Metastatic Liver Carcinoma in the Lung (tissue), 2 donors: ENCODE measurements around a stretch of chr9.

- PRO-cap, 2 experiments, result no peak in any of the 2 experiments
Measured at GRCh38 chr9:70170213-70170704, 88.5 kb upstream of the SMC5 start.

DNA sequence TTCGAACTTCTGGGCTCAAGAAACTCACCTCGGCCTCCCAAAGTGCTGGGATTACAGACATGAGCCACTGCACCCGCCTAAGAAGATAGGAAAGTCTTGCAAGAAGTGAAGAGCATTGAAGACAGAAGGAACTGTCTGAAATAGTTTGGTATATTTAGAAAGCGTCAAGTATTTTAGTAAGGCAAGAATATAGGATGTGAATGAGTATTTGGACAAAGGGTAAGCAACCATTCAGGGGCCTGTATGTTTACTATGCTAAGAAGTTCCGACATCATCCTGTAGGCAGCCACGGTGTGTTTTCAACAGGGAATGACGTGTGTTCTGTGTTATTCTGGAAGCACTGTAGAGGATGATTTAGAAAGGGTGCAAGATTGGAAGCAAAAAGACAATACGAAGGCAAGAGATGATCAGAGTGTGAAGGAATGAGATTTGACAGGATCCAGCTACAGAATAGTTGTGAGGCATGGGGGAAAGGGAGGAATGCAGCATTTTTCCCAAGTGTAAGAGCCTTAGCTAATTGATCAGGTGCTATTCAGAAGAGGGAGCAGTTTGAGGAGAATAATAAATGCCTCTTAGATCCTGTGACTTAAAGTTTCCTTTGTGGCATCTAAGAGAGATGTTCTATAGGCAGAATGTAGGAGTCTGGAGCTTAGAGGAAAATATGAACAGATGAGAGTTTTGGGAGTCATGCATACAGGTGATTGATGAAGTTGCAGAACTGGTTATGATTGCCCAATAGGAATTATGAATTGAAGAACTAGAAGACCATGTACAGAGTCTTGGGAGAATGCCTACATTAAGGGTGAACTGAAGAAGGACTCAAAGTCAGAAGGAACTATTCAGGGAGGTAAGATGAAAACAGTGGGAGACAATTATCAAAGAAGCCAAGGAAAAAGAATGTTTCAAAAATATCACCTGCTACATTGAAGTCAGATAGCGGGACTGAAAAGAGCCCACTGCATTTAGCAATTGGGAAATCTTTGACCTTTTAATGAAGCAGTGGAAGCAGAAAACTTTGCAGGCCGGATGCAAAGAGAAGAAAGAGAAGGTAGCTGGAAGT is 2.5 kb downstream of the SMC5 start:
- PRO-cap, 2 experiments, result no peak in any of the 2 experiments

DNA sequence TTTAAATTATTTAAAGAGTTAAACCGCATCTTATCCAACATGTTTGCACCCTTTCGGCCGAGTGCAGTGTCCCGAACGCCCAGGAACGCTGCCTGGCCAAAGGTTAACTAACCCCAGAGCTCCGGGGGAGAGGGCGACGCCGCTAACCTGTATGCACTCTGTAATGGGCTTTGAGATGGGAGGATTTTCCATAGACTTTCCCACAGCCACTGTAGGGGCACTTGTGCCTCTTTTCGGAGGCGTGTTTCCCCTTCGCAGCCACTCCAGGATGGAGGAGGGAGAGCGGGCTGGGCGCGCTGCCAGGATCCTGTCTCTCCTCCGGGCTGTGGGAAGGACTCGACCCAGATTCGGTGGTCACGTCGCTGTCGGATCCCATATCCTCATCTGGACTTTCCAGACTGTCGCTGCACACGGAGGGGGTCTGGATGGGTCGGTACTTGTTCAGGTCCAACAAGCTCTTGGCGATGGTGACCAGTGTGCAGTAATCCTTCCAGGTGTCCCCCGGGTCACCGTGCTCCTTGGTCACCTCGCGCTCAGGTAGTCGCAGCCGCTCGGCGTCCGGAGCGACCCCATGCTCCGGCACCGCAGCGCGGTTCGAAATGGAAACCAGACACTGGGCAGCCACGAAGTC is 1.6 kb downstream of the KLF9 start:
- PRO-cap, 2 experiments, result peak in 2 of 2 experiments; most common plus-strand start position 344 of the sequence (in 2); most common minus-strand start position 165 of the sequence (in 2)

- PRO-cap, 2 experiments, result no peak in any of the 2 experiments
Measured at GRCh38 chr9:70475216-70475702, 60.8 kb upstream of the KLF9 start.

GRCh38 chr9:71689867-71690336 is 78.4 kb downstream of the CEMIP2 start:
- PRO-cap, 2 experiments, result no peak in any of the 2 experiments

GRCh38 chr9:71760891-71761291 is 7.4 kb downstream of the CEMIP2 start:
- PRO-cap, 2 experiments, result peak in 1 of 2 experiments; most common plus-strand start chr9:71761060 (in 1); most common minus-strand start chr9:71761069 (in 1)

DNA sequence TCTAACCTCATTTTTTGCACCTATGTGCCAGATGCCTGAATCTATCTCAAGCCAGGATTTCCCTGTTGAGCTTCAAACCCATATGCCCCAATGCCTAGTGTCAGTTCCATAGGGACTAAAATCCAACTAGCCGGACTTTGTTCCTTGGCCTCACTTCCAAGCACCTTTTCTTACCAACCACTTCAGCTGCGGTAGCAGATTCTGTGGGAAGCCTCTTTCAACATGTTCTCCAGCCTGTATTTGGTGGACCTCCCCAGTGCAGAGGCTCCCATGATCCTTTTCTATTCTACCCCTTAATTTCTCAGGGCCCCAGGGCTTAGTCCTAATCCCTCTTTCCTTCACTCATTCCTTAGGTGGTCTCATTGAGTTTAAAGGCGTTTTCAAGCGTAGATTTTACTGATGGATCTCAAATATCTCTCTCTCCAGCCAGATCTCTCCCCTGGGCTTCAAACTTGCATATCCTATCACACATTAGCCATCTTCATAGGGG is 17.4 kb downstream of the C9orf57 start:
- PRO-cap, 2 experiments, result peak in 1 of 2 experiments; most common plus-strand start position 194 of the sequence (in 1)

GRCh38 chr9:72129633-72130257 is 19.5 kb upstream of the GDA start:
- PRO-cap, 2 experiments, result peak in 1 of 2 experiments; most common plus-strand start chr9:72130002 (in 1); most common minus-strand start chr9:72129749 (in 1)

GRCh38 chr9:72358824-72359802 is 5.9 kb downstream of the ZFAND5 start:
- PRO-cap, 2 experiments, result no peak in any of the 2 experiments

DNA sequence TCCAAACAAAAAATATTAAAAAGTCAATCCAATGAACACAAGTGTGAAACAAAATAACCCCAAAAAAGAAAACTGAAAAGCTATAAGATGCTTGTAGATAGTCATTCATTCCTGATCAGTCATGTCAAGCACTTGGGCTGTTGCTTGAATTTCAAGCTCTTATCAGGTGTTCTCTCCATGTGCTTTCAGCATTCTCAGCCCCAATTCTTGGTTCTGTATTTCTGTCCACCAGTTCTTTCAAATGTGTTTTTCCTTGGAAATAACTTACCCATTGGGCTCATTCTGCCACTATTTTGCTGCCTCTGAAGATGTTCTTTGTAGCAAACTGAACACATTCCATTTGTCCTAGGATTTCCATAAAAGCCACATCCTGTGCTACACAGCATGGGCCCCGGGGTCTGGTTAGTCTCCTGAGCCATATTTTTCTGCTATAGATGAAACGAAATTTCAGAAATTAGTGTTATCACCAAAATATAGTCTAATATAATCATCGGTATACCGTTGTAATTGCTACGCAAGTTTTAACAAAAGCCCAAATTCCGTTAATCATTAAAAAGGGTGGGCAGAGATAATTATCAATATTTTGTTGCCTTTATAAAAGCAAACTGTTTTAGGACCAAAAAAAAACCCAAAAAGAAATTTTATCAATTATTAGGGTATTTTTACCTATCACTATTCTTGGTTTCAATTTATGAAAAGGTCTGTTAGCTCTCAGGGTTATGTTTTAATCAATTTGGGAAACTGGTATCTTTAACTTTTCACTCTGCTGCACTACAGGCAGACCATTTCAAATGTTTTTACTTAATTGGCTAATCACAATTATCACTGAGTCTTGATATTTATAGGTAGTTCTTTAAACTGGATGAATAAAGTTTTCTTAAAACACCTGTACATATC is 4.4 kb downstream of the ZFAND5 start:
- PRO-cap, 2 experiments, result no peak in any of the 2 experiments

DNA sequence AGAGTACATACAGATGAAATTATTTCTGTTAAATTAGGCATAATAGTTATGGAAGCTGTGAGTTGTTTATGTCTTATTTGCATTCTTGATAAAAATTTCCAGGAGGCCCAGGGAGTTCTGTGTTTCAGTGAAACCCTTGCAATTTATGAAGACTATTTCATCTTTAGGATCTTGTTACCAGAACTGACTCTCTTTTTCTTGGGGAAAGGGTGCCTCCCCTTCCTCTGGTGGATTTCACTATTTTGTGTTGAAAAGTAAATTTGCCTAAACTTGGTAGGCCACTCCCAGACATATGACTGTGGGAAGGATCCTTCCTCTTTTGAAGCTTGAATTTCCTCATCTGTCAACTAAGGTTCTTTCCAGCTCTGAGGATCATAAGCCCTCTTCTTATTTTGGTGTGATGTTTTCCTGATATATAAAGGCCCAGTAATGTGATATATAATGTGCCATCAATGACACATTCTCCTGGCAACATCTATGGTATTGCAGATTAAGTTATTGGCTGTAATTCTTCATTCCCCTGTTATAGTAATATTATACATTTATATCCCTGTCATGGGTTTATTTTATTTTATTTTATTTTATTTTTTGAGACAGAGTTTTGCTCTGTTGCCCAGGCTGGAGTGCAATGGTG is 59.1 kb upstream of the ZFAND5 start:
- PRO-cap, 2 experiments, result no peak in any of the 2 experiments

DNA sequence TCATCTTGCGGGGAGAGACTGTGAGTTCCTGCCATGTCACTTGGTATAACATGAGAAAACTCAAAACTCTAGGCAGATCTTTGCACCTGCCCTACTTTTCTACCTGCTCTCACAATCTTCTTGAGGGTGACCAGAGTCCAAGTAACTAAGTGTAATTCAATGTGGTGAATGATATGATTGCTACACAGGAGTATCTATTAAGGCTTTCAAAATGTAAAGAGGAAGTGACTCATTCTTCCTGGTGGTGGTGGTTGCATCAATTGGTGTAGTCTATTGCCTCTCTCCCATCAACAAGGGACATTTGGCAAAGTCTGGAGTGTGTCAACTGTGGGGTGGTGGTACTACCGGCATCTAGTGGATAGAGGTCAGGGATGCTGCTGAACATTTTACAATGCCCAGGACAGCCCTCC is 65.3 kb downstream of the TMC1 start:
- PRO-cap, 2 experiments, result no peak in any of the 2 experiments

DNA sequence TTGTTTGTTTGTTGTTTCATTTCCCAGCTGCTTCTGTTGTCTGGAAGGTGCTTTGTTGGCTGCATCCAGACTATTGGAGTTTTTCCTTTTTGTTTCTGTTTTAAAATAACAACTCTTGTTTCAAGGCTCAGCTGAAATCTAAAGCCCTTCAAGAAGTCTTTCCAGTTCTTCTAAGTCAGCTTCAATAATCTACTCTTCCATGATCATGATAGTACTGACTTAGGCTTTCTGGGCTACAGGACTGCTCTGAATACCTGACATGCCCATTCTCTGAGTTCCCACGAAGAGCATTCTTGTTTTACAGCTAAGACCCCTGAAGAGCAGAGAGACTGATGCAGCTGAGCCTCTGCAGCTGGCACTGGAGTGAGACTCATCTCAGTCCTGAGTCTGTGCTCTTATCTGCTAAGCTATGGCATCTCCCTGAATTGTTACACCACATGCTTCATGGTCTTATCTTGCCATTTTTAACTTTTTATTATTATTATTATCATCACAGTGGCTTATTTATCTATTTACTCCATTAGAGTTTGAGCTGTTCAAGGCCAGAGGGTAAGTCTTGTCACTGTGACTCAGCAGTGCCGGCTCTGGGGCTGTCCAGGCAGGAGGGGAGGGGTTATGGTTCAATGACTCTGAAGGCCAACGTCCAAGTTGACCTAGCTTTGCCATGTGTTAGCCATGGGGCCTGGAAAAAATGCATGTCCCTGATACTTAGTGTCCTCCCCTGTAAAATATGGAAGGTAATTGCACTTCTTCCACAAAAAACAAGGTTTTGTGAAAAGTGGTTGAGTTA is 94.8 kb downstream of the ALDH1A1 start:
- PRO-cap, 2 experiments, result peak in 1 of 2 experiments; most common plus-strand start position 669 of the sequence (in 1); most common minus-strand start position 566 of the sequence (in 1)

- PRO-cap, 2 experiments, result no peak in any of the 2 experiments
Measured at GRCh38 chr9:72943638-72944096, 9.2 kb downstream of the ALDH1A1 start.

GRCh38 chr9:73010048-73010286 is 57.1 kb upstream of the ALDH1A1 start:
- PRO-cap, 2 experiments, result no peak in any of the 2 experiments

GRCh38 chr9:73083387-73084010 is 68.2 kb upstream of the ANXA1 start:
- PRO-cap, 2 experiments, result no peak in any of the 2 experiments

DNA sequence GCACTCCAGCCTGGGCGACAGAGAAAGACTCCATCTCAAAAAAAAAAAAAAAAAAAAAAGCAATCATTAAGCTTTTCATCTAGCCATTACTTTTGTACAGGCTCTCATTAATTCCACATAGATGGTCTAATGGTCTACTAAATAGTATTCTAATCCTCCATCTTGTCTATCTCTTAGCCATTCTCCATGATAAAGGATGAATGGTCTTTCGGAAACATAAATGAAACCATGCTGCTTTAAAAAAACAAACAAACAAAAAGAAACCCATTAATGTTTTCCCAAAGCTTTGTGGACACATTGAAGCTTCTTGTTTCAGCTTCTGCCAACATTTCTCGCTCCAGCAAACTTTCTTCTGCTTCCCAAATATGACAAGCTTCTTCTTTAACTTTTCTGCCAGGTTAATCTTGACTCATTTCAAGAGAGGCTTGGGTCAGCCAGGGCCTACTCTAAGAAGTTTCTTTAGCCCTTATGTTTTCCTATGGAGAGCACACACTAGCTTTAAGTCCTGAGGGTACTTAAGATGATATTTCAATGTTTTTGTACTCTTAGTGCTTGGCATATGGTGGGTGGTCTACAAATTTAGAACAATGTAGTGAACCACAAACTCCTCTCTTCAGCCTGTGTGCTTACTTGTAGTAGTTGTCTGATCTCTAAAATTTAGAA is 6.1 kb downstream of the ANXA1 start:
- PRO-cap, 2 experiments, result no peak in any of the 2 experiments

DNA sequence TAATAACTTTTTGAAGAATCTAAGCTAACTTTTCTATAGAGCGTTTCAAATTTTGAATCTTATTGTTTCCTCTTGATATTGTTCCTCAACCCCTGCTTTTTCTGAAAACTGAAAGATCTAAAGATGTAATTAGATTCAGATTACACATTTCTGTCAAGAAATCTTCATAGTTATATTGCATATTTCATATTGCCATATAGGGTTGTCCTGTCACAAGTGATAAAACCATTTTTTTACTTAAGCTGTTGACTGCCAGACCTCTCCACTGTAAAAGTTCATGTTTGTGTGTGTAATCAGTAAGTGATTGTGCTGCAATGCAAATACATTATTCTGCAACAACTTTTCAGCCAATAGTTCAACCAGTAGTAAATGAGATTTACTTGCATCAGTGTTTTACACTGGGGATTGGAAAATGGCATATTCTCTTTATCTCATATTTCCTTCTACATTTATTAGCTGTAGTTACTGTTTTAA is 604.0 kb upstream of the RORB start:
- PRO-cap, 2 experiments, result no peak in any of the 2 experiments

DNA sequence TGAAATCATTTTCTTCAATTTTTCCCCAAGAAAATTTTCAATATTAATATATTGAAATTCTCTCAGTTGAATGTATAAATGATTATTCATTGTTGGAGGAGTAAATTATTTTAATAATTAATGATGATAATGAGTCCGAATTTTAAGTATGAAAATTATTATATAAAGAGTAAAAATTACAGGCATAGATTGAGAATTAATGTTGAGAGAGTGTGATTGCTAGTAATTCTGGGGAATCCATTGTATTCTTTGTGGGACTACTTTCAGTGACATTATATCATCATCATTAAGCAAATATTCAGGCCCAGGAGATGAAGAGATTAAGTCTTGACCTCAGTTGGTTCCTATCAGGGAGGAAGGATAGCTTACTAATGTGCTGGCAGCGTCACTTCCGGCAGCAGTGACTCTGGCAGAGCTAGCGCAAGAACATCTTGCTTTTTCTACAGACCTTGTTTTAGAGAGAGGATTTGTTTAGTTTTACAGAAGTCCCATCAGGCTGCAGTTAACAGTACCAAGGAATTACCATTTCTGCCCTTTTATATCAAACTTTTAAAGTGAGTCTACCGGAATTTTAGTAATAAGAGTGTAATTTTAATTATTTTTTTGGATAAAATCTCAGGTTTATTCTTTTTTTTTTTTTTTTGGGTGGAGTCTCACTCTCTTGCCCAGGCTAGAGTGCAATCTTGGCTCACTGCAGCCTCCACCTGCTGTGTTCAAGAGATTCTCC is 20.2 kb downstream of the OSTF1 start:
- PRO-cap, 2 experiments, result no peak in any of the 2 experiments

DNA sequence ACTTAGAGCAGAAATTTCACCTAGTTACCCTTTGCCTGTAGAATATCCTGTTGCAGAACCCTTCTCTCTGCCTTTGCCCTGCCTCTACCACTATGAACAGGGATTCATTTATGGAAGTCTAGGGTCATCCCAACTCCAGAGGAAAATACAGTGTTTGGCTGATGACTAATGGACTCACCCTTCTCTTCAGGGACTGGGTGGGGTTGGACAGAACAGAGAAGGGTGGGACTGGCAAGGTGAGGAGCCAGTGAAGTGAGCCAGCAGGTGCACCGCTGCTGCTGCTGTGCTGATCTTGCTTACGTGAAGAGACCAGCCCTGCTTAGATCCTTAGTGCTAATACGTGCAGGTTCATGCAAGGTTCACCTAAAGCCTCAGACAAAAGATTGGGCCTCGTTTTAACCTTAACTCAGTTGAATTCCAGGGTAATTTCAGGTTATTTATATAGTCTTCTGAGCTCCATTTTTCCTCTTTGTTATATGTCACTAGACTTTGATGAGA is 22.9 kb downstream of the OSTF1 start:
- PRO-cap, 2 experiments, result no peak in any of the 2 experiments